ENCODE measurements around a stretch of chr10.

GRCh38 chr10:113630787-113631393 is 33.0 kb downstream of the NRAP start:
- RRBS, result no CpG with 5 or more reads among the region's 5 CpGs

DNA sequence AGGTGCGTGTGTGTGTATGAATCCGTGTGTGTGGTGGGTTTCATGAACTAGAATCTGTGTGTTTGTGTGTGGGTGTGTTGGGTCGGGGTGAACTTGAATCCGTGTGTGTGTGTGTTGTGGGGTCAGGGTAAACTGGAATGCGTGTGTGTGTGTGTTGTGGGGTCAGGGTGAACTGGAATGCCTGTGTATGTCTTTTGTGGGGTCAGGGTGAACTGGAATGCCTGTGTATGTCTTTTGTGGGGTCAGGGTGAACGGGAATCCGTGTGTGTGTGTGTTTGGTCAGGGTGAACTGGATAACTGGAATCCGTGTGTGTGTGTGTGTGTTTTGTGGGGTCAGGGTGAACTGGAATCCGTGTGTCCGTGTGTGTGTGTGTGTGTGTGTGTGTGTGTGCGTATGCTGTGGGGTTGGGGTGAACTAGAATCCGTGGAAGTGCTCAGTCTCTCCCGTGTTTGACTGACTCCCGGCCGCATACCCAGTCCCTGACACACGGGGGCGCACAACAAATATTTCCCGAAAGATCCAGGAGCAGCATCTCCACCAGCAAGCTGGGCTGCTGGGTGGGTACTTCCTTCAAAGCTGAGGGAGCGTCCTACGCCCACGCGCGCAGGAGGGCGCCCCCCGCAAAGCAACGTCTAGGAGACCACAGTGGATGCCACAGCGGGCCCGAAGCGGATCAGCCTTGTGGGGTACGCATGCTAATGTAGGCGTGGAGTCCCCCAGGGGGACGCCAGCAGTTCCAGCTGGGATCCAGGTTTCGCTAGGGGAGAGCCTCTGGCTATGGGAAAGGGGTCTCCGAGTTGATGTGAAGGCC is 843 bp upstream of the CASP7 start:
- RRBS, result no CpG with 5 or more reads among the region's 34 CpGs

GRCh38 chr10:113860560-113861279 is 6.3 kb downstream of the NHLRC2 start:
- RRBS, result no CpG with 5 or more reads among the region's 4 CpGs

- RRBS, result no CpG with 5 or more reads among the region's 6 CpGs
Measured at GRCh38 chr10:113959325-113959875, 84.3 kb upstream of the ADRB1 start.

- RRBS, result no CpG with 5 or more reads among the region's 9 CpGs
Measured at GRCh38 chr10:114172863-114173519, 1.0 kb downstream of the CCDC186 start.

GRCh38 chr10:114260869-114261418 is 21.9 kb downstream of the VWA2 start:
- RRBS, result no CpG with 5 or more reads among the region's 2 CpGs

- RRBS, result no CpG with 5 or more reads among the region's 13 CpGs
Measured at GRCh38 chr10:114291669-114292184, 52.7 kb downstream of the VWA2 start.

- RRBS, result no CpG with 5 or more reads among the region's 43 CpGs
Measured at GRCh38 chr10:114304523-114305444, 65.7 kb downstream of the VWA2 start.

- RRBS, result no CpG with 5 or more reads among the region's 9 CpGs
Measured at GRCh38 chr10:114487462-114488259, 83.4 kb upstream of the AFAP1L2 start.

GRCh38 chr10:114499526-114500282 is 95.4 kb upstream of the AFAP1L2 start:
- RRBS, result no CpG with 5 or more reads among the region's 10 CpGs

- RRBS, result no CpG with 5 or more reads among the region's 4 CpGs
Measured at GRCh38 chr10:114506781-114507469, 102.6 kb upstream of the AFAP1L2 start.

- RRBS, result no CpG with 5 or more reads among the region's 9 CpGs
Measured at GRCh38 chr10:114517618-114518489, 113.6 kb upstream of the AFAP1L2 start.

DNA sequence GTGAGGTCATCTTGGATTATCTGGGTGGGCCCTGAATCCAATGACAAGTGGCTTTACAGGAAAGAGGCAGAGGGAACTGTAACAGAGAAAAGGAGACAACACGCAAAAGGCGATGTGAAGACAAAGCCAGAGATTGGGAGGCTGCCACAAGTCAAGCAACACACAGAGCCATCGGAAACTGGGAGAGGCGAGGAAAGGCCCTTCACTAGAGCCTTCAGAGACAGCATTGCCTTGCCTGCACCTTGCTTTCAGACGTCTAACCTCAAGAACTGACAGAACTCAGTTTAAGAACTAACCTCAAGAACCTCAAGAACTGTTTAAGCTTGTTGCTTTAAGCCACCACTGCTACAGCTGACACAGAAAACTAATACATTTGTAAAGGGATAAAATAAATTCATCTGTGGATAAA is 117.1 kb downstream of the ABLIM1 start:
- RRBS, result no CpG with 5 or more reads among the region's 5 CpGs

- RRBS, result no CpG with 5 or more reads among the region's 2 CpGs
Measured at GRCh38 chr10:114623773-114624309, 34.2 kb downstream of the ABLIM1 start.

- RRBS, result 45% methylated on average over 2 of the region's 5 CpGs
Measured at GRCh38 chr10:114684926-114685239, 26.8 kb upstream of the ABLIM1 start.

DNA sequence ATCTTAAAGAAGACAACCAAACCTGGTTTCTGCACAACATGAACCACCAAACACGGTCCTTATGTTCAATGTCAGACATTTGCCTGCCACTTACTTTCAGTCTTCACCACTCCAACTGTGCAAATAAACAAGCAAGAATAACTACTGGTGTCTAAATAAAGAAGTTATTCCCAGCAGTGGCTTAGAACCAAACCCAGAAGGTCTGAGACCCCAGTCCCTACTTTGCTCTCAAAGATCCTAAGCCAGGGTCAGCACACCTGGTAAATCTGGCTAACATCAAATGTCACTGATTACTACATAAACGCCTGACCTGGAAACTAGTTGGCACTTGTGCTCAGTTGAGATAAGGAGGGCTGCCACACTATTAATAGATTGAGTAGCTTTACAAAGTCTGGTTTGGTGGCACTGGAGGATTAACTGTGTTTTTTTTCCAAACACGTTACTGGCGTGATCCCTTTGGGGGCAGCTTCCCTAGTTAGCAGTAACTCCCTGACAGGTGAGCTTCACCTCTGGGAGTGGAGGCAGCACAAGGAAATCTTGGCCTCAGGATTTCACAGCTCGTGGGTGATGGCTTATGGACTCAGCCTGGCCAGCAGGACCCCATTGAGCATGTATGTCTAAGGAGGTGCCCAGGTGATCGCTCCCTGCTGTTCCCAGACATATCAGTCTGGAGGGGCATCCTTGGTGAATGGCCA is 62.8 kb upstream of the ABLIM1 start:
- RRBS, result no CpG with 5 or more reads among the region's 6 CpGs

- RRBS, result no CpG with 5 or more reads among the region's 1 CpG
Measured at GRCh38 chr10:114810990-114811253, 10.7 kb upstream of the FHIP2A start.

- RRBS, result no CpG with 5 or more reads among the region's 7 CpGs
Measured at GRCh38 chr10:114859095-114859716, 37.6 kb downstream of the FHIP2A start.

- RRBS, result no CpG with 5 or more reads among the region's 21 CpGs
Measured at GRCh38 chr10:114874773-114875395, 53.3 kb downstream of the FHIP2A start.